Progenitor cell of endocrine pancreas (in vitro differentiated cells): ENCODE measurements around the gene KRT86.

GRCh38 chr12:52011149-52012000, 4.6 kb downstream of the TAMALIN start:
- PRO-cap: no peak

DNA sequence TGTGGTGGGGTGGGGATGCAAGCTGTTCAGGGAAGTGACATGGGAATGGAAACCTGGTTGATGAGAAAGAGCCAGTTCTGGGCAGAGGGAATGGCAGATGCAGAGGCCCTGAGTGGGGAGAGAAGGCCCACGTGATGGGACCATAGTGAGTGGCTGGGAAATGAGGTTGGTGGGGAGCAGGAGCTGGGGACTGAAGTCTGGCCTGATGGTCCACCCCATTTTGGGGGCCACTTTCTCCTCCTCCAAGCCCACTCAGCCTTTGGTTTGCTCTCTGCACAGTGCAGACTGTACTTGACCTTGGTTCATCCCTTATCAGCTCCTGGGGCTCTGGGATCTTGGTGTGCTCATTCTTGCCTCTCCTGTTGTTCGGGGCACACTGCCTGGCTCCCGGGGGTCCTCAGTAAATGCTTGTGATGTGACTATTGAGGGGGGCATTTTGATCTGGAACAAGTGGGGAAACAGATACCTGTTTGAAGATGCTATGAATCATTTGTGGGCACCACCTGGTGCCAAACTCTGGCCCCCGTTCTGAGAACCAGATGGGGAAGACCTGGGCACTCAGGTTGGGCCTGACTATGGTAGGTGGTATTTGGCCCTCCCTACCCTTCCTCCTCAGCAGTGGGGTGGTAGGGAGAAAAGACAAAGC, 11.3 kb upstream of the NR4A1 start:
- PRO-cap: no peak

DNA sequence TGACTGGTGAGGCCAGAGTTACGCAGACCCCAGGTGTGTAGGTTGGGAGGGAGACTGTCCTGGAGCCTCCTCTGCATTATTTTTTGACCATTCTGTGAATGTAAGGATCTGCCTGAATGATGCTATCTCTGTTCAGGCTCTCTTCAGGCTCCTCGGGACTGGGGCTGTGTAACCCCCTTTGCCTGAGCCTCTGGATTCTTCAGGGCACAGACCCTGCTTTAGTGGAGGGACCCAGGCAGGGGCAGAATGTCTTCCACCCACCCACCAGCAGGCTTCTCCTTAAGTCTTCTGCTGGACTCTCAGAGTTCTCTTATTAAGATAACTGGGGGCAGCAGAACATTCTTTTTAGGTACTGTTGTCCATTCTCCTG, 1.9 kb downstream of the NR4A1 start:
- PRO-cap: no peak

GRCh38 chr12:52054708-52055266, 3.5 kb downstream of the NR4A1 start:
- PRO-cap: no peak

DNA sequence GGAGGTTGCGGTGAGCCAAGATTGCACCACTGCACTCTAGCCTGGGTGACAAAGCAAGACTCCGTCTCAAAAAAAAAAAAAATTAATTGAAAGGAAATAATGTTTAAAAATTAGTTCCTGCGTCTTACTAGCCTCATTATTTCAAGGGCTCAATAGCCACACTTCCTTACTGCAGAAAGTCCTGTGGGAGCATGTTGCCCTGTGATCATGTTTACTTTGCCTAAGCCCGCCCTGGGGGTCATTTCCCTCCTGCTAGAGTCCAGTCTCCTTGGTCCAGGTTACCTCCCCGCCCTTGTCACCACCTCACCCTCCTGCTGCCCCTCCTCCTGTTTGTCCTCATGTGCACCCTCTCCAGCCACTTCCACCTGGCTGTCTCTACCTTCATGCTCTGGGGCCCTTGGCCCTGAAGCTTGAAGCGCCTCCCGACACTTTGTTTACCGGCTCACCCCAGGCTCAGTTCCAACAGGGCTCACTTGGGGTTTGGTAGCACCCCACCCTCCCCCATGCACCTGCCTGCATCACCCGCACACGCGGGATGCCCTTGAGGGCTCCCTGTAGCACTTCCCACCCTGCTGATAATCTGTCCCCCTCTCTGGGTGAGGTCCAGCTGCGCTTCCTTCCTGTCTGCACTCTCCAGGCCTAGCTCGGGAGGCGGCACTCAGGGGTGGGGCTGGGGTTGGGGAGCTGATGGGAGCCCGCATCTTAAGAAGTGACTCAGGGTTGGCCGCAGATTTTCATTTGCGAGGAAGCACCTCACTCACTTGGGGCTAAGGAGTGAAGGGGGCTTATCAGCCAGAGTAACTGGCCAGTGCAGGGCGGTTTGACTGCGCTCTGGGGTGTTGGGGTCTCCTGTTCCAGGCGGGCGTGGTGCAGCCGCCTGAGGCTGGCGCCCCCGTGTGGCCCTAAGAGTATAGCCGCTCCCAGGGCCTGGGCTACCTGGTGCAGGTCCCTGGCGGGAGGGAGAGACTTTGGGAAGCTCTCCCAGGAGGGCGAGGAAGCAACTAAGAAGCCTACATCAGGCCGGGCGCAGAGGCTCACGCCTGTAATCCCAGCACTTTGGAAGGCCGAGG, 40.1 kb downstream of the SMIM41 start:
- PRO-cap: no peak

GRCh38 chr12:52175352-52175559, 16.6 kb downstream of the KRT80 start:
- PRO-cap: no peak

DNA sequence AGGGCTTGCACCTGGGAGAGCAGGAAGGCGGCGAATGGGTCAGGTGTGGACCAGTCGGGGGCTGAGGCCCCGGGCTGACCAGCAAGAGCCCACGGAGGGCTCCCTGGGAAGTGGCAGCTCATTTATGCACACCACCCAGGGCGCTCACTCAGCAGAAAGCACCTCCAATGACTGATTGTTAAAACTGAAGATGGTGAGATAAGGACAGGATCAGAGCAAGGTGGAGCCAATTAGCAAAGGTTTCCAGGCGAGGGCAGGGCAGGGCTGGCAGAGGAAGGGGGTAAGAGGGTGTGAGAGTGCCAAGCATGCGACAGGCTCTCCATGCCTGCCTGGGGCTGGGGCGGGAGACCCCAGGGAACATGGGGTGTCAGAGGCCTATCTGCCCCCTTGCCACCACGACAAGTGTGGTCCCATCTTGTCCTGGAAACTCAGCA, 6.2 kb downstream of the KRT80 start:
- PRO-cap: no peak

DNA sequence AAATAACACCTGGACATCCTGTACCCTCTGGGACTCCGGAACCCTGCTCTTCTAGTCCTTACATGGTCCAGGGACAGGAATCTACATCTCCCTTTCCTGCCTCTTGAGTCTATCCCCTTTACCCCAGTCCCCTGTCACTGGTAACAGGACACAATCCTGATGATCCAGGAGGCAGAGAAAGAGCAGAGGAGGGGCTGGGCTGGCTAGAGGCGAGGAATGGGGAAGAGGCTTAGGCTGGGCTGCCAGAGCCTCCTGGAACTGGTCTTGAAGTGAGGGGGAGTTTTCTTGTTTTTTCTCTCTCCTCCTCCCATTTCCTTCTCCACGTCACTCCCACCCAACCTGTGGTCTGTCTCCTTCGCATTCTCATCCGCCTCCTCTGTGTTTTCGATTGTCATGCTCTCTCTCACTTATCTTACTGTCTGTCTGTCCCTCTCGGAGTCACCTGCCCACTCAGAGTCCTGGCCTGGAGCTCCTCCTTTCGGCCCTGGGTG, 3.2 kb upstream of the KRT80 start:
- PRO-cap: no peak

DNA sequence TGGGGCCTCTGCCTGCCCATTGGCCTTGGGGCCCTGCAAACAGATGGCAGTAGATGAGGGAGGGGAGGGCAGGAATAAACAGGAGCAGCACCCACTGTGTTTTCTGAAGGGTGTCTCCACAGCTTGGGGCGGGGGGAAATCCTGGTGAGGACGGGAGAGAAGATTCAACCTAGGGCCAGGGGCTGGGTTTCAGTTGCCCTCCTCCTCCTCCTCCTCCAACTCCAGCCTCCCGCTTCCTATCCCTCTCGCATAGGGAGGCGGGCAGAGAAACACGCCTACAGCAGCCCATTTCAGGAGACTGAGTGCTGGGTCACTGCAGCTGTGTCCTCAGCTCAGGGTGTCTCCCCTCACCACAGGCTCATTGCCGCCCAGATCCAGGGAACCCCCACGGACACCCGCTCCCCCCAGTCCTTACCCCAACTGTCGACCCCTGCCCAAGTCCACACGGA, 9.0 kb upstream of the KRT80 start:
- PRO-cap: no peak

DNA sequence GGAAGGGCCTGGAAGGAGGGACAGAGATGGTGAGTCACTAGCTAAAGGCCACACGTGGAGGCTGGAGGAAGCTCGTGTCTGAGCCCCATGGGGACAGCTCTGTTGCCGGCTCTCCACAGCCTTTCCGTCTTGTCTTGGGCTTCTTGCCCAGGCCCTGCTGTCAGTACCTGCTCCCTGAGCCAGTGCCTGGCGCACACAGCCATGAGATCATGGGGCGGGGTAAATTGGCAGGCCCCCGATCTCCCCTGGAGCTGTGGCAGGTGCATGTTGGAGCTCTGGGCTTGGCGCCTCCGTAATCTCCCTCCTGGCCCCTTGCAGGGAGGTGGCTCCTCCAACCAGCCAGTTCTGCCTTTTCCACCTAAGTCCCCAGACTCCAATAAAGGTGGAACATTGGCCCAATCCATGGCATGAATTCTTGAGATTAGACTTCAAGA, 16.1 kb upstream of the KRT80 start:
- PRO-cap: no peak

- PRO-cap: no peak
These were observed 2.7 kb upstream of the KRT7 start for GRCh38 chr12:52230308-52230809.

GRCh38 chr12:52243798-52244804, 11.1 kb downstream of the KRT7 start:
- PRO-cap: no peak

- PRO-cap: no peak
These were observed 18.6 kb downstream of the KRT7 start for GRCh38 chr12:52251470-52252191.

DNA sequence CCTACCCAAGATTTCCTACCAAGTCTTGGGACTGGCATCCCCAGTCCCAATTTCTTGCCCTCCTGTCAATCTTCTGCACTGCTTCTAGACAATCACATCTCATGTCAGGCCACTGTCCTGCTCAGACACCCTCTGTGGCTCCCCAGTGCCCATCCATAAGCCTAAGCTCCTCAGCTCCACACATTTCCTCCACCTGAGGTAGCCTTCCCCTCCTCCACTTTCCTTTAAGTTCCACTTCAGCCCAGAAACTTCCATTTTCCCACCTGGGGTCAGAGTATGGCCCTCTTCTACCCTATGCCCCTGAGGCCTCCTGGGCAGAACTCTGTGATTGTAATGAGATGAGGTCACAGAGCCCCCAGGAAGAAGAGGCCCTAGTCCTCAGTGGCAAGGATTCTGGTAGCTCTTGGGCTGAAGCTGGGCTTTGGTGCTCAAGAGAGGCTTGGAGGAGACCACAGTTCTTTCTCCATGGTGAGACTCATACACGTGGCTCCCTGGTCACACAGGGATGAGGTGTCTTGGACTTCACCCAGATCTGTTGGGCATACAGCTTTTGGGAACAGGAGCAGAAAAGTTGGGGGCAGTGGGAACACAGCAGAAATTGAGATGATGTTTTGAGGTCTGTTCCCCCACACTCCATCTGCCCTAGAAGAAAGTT, at the start of gene KRT86:
KRT86 (plus strand) TSS at position 391 of the 655 bp plus-strand sequence.
- PRO-cap: no peak

- PRO-cap: no peak
These were observed 21.6 kb downstream of the KRT85 start for GRCh38 chr12:52345608-52346189.

DNA sequence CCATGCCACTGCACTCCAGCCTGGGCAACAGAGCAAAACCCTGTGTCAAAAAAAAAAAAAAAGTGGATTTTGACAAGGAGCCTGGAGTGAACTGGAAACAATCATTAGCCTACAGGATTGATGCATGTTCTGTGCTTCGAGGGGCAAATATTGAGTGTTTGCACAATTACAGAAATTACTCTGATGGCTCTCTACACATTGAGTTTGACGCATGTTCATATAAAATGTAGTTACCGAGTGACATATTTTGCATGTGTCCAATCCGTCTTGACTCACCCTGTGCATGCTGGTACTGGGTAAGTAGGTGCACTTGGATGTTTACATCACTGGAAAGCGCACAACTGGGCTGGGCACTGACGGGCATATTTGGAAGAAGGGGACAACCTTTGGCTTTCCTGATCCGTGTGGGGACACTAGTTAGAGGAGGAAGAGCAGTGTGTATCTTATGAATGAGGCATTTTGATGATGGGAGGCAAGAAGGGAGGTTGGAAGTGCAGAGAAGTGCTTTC, 4.9 kb upstream of the KRT6A start:
- PRO-cap: no peak

DNA sequence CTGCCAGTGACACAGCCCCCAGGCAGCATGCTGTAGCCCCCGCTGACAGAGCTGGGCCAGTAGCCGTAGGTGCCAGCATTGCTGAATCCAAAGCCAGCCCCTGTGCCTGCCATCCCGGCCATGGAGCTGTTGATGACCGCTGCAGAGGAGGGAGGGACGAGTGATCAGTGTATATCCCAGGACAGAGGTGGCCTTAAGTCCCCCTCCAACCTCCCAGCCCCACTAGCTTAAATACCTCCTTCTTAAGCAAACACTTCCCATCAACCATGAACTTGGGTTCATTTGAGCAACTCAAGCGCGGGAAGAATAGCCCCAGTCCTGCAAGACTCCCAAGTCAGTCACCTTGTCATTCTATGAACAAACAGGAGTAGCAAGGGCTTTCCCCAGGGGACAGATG, 7.0 kb upstream of the KRT72 start:
- PRO-cap: no peak

- PRO-cap: no peak
These were observed 11.2 kb upstream of the KRT73 start for GRCh38 chr12:52629569-52629990.

- PRO-cap: no peak
These were observed 6.4 kb downstream of the KRT2 start for GRCh38 chr12:52645250-52646343.

DNA sequence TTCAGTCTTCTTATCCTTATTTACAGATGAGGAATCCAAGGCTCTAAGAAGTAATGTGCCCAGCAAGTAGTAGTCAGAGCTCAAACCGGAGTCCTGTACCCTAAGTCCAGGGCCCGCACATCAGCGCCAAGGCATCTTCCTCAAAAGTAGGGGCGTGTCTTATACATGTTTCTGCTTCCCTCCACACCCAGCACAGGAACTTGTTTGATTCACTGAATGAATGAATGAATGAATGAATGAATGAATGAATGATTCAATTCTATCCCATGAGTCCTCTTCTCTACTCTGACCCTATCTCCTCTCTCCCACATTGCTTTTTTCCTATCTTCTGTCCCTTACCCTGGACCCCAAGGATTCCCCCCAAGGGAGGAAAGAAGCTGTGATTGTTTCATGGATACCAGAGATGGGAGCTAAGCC, 21.9 kb upstream of the KRT8 start:
- PRO-cap: no peak